ENCODE measurements around a stretch of chr17.

DNA sequence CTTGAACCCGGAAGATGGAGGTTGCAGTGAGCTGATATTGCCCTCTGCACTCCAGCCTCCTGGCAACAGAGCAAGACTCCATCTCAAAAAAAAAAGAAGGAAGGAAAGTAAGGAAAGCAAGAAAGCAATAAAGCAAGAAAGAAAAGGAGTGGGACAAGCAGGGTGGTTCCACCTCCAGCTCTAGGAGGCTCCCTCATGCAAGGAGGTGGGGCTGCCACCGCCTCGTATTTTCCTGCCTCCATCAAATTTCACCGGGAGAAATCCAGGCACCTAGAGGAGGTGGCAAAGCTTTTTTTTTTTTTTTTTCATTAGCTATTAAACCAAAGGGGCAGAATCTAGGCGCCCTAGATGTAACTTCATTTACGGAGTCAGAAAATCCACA, 1.0 kb downstream of the CYB561 start:
- PRO-cap: no peak

DNA sequence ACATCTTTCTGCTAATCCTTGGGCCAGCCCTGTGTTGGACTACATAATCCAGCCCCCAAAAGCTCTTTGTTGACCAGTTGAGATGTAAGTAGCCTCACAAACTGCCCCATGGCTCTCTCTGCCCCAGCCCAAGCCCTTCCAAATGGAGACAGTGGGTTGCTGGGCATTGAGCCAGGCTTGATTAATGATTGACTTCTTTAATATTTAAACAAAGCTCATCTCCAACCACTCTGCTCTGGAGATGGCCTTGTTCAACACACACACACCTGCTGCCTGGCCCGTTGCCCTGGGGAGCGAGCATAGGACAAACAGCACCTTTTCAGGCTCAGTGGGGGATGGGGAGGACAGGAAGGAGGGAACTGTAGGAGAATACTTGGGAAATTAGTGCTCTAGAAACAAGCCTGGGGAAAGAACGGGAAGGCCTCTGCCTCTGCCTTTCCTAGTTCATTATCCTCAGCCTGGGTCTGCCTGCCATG, 2.7 kb upstream of the KCNH6 start:
- PRO-cap: no peak

GRCh38 chr17:63695240-63696224, 4.4 kb downstream of the LIMD2 start:
- PRO-cap: no peak

- PRO-cap: no peak
These were observed 12.9 kb downstream of the DDX42 start for GRCh38 chr17:63786866-63787316.

- PRO-cap: no peak
These were observed 2.0 kb downstream of the SMARCD2 start for GRCh38 chr17:63840376-63841018.

DNA sequence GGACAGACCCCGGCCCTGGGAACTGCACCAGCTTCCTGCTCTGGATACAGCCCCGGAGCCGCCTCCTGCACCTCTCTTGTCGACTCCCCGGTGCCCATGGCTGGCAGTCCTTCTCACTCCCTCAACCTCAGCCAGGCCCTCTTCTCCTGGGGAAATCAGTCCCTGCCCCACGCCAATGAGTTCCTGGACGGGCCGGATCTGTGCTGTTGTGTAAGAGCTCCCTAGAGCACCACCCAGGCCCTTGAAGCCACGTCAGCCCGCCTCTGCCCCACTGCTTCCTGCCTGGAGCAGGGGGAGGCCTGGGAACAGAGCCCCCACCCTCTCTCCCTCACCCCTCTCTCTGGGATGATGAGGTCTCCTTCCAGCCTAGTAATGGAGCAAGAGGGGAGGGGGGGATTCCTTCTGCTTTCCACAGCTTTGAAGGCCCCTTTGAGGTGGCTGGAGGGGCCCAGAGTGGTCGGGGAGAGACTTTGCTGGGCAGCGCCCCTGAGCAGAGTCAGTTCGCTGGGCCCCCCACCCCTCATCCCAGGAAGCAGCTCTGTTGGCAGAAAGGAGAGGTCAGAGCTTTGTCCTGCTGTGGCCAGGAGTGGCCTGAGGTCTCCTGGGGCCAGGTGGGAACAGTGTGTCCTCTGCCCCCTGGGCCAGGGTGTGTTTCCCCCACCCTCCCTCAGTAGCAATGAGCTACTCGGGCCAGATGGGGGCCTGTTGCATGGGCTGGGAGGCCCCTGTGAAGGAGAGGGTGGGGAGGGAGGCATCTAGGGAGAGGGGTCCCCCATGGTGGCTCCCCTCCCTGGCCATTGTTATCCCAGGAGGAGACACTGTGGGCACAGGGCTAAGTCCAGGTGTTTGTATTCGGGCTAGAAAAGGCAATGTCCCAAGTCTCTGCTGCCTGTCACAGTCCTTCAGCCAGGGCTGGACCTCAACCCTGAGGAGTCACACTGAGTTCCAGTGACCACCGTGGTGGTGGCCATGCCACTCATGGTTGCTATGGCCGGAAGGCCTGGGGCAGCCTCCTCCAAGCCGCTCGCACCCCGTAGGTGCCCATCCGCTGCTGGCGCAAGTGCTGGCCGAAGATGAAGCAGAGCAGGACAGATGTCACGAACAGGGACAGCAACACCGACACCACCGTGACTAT, 4.0 kb downstream of the PRR29 start:
- PRO-cap: no peak

- PRO-cap: no peak
These were observed 7.5 kb downstream of the PRR29 start for GRCh38 chr17:64005333-64006356.

DNA sequence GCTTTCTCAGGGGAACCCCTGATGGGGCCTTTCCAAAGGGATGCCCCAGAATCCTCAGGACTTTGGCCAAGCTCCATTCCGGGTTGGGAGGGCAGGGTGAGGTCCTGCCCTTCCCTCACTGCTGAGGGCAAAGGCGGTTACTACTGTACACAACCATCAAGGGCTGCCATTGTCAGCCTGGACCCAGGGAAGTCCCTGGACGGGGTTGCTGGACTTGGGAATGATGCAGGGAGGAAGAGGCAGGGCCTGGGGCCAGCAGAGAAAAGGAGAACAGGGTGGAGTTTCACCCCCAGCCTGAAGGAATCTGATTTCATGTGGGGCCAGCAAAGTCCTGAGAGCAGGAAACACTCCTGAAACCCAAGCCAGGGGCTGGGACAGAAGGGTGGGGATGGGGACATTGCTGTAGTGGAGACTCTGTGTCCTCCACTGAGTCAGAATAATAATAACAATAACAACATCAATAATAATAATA, 9.9 kb downstream of the PRR29 start:
- PRO-cap: no peak

- PRO-cap: no peak
These were observed 4.6 kb upstream of the ICAM2 start for GRCh38 chr17:64024810-64025680.

DNA sequence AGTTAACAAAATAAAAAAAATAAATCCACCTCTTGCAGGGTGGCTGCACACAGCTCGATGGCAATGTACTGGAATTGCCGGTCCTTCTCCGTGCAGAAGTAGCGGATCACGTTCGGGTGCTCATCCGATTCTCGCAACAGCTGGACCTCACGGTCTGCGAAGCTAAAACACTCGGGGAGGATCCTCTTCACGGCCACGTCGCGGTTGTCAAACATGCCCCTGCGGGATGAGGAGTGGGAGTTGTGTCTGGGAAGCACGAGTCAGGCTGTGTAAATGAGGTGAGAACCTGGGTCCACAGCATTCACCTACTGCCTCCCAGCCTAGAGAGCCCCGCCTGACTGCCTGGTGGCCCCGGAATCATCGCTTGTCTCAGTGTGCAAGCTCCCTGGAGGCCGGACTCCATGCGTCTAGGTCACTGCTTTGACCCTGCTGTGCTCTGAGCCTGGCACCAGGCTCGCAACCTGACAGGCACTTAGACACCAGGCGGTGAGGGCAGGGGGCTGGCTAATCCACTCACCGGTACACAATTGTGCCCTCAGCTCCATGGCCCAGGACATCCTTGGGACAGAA, 33.9 kb upstream of the ICAM2 start:
- PRO-cap: no peak

DNA sequence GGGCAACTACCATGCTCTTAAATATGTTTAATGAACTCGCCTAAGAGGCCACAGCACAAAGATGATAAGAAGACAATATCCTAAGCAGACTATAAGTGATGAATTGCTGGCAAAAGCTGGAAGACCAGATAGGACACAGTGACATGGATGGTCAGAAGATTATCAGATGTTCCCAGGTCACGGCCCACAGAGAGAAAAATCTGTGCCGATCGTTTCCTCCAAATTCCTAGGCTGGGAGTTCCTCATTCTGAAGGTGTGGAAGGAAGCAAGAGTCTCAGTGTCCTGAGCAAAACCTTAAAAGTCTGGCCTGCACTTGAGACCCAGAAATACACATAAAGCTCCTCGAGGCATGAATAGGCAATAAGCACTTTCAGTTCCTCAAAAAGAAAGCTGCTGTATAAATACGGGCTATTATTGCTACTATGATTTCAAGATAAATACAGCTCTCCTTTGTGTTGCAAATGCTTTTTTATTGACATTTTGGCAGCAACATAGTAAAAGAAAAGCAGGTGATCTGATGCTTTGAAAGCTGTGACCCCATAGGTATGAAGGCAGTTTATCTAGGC, 53.8 kb upstream of the ICAM2 start:
- PRO-cap: no peak

- PRO-cap: no peak
These were observed 35.5 kb downstream of the ERN1 start for GRCh38 chr17:64094298-64095004.

GRCh38 chr17:64155776-64156653, 26.1 kb upstream of the ERN1 start:
- PRO-cap: unidirectional peak, minus-strand start at chr17:64156314

GRCh38 chr17:64355897-64356496, 34.7 kb downstream of the PECAM1 start:
- PRO-cap: no peak

- PRO-cap: no peak
These were observed 21.0 kb downstream of the PECAM1 start for GRCh38 chr17:64369636-64370150.

DNA sequence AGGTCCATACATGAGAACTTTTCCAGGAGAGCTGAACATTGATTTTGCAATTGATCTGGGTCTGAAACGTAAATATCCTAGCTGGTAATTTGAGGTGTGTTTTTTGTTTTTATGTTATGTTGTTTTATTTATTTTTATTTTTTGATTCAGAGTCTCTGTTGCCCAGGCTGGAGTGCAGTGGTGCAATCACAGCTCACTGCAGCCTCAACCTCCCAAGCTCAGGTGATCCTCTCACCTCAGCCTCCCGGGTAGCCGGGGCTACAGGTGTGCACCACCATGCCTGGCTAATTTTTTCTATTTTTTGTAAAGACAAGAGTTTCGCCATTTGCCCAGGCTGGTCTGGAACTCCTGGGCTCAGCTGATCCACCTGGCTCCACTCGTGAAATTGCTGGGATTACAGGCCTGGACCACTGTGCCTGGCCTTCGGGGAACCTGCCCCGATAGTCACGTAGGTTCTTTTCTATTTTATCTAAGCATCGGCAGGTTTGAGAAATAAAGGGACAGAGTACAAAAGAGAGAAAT, 3.7 kb downstream of the CEP95 start:
- PRO-cap: no peak

DNA sequence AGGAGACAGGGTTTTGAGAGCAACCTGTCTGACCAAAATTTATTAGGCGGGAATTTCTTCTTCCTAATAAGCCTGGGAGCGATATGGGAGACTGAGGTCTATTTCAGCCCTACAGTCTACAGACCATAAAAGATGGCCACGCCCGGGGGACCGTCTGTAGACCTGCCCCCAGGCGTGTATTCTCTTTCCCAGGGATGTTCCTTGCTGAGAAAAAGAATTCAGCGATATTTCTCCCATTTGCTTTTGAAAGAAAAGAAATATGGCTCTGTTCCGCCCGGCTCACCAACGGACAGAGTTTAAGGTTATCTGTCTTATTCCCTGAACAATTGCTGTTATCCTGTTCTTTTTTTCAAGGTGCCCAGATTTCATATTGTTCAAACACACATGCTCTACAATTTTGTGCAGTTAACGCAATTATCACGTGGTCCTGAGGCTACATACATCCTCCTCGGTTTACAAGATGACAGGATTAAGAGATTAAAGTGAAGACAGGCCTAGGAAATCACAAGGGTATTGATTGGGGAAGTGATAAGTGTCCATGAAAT, 4.5 kb downstream of the CEP95 start:
- PRO-cap: no peak

GRCh38 chr17:64965705-64966536, 46.6 kb upstream of the LRRC37A3 start:
- PRO-cap: unidirectional peak, minus-strand start at chr17:64966061

- PRO-cap: no peak
These were observed 50.7 kb upstream of the LRRC37A3 start for GRCh38 chr17:64969926-64970489.

- PRO-cap: bidirectional peak, plus-strand start at chr17:64975329, minus-strand start at chr17:64975263; bidirectional peak, plus-strand start at chr17:64975721, minus-strand start at chr17:64975566
These were observed 55.9 kb upstream of the LRRC37A3 start for GRCh38 chr17:64974892-64975898.